Jurkat, Clone E6-1 (cell line): ENCODE results near the genes CD163L1, AICDA and A2ML1.

DNA sequence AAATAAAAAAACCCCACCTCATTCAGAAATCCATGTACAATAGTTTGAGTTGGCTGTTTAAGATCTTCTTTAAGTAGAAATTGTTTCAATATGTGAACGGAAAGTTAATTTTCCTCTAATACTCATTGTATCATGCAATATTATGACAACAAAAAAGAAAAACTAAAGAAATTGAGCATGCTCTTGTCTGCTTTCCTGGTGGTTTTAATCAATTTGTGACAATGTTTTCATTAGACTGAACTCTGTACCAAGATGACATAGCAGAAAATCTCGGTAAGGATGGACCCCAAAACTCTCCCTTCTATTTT, 11.1 kb downstream of the C1S start:
- RRBS: no CpG with 5 or more reads among the region's 2 CpGs

- RRBS: no CpG with 5 or more reads among the region's 7 CpGs
These were observed 11.5 kb downstream of the C1S start for GRCh38 chr12:7071943-7072529.

GRCh38 chr12:7130564-7130845, 334 bp downstream of the CLSTN3 start:
- RRBS: no CpG with 5 or more reads among the region's 14 CpGs

- RRBS: no CpG with 5 or more reads among the region's 4 CpGs
These were observed 6.6 kb downstream of the CLSTN3 start for GRCh38 chr12:7136747-7137256.

DNA sequence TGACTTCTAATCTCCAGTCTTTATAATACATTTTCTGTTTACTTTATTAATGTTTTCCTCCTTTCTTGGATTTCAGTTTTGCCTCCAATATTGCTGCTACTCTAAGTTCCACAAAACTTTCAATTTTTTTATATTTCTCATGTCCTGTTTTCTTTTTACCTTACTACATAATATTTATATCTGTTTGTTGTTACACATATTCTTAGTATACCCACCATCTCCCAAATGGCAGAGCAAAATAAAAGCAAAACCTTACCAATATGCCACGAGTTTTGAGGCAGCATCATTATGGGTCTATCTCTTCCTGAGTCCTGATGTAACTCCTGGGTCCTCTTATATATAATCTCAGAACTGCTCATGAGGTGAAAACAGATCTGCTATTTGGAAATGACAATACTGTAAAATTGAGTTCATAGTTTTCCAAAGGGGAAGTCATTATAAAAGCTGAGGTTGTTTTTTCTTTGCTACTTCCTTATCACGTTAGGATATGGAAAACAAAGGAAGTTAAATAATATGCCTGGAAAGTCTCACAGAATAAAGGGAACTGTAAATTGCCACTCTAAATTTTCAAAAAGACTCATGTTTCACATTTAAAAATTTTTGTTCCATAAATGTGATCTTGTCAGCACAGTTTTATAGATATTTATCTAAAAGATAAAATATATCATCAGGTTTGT, at the start of gene CD163L1:
CD163L1 (minus strand) TSS at position 313 of the 677 bp plus-strand sequence.
- RRBS: no CpG with 5 or more reads among the region's 2 CpGs

DNA sequence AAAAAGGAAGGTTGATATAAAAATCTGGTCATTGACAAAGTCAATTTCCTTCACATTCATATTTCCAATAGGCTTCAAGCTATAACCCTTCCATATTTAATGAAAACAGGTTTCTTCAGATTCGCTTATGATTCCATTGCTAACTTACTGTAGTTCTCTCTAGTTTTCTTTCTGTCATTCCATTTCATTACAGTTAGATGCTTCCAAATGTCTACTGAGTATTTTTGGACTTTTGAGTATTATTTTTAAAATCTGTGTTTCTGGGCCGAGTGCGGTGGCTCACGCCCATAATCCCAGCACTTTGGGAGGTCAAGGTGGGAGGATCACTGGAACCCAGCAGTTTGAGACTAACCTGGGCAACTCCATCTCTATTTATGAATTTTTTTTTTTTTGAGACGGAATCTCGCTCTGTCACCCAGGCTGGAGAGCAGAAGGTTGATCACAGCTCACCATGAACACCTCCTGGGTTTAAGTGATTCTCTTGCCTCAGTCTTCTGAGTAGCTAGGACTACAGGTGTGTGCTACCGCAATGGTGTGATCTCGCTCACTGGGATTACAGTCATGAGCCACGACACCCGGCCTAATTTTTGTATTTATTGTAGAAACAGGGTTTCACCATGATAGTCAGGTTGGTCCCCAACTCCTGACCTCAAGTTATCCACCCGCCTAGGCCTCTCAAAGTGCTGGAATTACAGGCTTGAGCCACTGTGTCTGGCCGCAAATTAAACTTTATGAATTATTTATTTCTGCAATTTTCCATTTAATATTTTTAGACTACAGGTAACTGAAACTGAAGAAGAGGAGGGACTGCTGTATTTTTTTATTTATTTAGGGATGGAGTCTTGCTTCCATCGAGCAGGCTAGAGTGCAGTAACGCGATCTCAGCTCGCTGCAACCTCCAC, 14.1 kb downstream of the SLC2A3 start:
- RRBS: no CpG with 5 or more reads among the region's 16 CpGs

GRCh38 chr12:7934144-7934415, 1.9 kb downstream of the SLC2A3 start:
- RRBS: no CpG with 5 or more reads among the region's 3 CpGs

DNA sequence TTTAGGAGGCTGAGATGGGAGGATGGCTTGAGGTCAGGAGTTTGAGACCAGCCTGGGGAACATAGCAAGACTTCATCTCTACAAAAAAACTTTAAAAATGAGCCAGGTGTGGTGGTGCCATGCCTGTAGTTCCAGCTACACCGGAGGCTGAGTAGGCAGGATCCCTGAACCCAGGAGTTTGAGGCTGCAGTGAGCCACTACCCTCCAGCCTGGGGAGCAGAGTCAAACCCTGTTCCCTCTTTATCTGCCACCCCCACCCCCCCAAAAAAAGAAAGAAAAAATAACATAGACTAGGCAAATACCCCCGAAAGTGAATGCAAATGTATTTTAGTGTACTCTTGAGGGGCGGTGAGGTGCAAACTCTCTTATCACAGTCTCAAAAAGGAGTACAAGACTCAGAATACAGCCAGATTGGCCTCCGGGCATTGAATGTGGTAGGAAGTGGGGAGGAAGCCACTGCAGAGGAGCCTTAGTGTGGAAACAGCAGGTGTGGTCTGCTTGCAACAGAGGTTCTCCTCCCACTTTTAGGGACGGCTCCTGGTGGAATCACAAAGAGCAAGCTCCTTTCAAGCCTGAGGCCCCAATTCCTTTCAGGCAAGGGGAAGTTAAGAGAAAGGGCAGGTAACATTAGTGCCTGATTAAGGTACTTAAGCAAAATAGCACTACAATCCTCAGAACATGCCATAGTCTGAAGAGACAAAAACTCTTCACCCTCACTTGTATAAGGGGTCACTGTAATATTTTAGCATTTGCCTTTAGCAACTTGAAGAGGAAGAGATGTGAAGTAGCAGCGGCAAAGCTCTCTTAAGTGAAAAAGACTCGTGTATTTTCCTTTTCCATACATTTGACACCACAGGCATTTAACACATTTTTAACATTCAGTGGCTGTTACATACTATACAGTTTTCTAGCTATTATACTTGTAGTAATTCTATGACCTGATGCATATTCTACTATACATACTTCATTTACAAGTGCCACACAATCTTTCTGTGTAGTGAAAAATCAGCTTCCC, 23.7 kb upstream of the SLC2A3 start:
- RRBS: no CpG with 5 or more reads among the region's 7 CpGs

GRCh38 chr12:8063909-8064581, 2.1 kb downstream of the C3AR1 start:
- RRBS: no CpG with 5 or more reads among the region's 2 CpGs

DNA sequence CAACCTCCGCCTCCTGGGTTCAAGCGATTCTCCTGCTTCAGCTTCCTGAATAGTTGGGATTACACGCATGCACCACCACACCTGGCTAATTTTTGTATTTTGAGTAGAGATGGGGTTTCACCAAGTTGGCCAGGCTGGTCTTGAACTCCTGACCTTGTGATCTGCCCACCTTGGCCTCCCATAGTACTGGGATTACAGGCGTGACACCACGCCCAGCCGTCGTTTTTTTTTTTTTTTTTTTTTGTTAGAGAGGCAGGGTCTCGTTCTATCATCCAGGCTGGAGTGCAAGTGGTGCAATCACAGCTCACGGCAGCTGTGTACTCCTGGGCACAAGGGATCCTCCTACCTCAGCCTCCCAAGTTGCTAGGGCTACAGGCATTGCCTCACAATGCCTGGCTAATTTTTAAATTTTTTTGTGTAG, 1.4 kb downstream of the NECAP1 start:
- RRBS: no CpG with 5 or more reads among the region's 9 CpGs

GRCh38 chr12:8536983-8537472, 3.7 kb downstream of the CLEC4E start:
- RRBS: no CpG with 5 or more reads among the region's 5 CpGs

DNA sequence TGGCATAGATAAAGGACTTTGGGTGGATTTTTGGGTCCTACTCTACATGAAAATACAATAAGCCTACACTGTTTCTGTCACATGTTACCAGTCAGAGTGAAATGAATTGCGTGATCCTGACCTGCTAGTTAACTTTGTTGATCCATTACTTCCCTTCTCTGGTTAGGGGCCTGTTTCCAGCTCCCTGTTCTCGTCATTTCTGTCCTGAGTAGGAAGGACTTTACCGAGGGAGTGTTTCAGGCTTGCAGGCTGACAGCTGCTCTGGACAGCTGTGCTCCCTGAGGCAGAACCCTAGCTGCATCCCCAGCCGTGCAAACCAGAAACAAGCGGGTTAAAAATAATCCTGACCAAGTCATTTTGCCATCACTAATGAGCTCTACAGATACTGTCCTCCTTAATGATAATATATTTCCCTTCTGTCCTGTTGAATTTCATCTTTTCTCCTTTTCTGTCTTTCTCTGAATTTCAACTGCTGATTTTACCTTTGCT, 1.5 kb downstream of the AICDA start:
- RRBS: no CpG with 5 or more reads among the region's 5 CpGs

DNA sequence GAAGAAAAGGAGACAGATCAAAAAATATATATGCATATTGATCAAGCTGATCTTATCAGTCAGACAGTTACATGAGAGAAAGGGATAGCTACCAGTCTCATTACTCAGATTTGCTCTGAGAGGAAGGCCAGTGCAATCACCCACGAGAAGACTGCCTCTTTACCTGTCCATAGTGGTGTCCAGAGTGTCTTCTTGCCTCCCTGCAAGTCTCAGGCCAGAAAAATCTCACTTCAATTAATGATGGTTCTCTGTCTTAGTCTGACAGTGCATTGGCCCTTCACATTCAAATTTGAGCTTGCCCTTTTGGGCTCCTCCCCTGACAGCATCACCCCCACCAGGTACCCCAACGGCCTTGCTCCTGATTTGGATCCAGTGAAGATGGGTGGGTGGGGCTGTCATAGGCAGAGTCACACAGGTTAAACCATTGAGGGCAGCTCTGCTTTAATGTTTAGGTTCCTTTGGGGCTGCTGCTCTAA, at the start of gene AICDA:
AICDA (minus strand) TSS at position 263 of the 476 bp plus-strand sequence.
- RRBS: no CpG with 5 or more reads among the region's 2 CpGs

- RRBS: 2% methylated on average over 19 of the region's 48 CpGs
These were observed 701 bp downstream of the RIMKLB start for GRCh38 chr12:8698447-8698937.

DNA sequence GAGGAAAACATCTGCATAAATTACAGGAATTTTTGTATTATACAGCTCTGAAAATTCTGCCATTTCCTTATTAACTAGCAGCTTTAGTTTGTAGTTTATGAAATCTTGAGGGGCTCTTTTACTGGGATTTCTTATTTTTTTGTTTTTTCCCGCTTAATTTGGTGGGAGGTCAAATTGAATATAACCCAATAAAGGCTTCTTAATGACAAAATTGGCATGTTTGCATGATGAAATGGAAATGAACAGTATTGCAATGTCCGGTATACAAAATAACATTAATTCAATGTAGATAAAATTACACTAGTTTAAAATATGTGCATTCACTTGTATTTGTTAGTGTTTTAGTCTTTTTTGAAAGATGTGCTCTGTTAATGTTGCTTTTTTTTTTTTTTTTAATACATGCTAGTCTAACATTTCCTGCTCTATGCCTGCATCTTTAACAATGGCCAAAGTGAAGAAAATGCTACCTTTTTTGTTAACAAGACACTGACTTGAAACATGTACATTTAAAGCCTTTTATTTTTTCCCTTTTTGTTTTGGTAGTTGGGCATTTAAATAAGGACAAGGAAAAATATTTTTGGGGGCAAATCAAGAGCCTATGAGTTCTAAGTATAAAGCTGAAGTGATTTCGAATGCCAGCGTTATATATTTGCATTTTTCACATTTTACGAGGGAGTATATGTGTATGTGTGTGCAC, 48.1 kb upstream of the A2ML1 start:
- RRBS: no CpG with 5 or more reads among the region's 5 CpGs

DNA sequence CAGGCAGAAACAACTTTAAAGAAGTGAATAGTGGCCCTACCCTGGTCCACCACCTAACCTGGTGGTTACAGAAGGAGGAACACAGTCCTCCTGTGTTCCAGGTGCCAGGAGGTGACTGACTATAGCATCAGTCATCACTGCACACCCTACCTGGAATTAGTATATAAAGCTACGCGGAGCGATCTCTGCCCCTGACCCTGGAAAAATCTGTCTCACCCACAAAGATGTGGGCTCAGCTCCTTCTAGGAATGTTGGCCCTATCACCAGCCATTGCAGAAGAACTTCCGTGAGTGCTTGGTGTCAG, at the start of gene A2ML1:
A2ML1 (plus strand) TSS at position 194 of the 304 bp plus-strand sequence.
- RRBS: no CpG with 5 or more reads among the region's 4 CpGs

DNA sequence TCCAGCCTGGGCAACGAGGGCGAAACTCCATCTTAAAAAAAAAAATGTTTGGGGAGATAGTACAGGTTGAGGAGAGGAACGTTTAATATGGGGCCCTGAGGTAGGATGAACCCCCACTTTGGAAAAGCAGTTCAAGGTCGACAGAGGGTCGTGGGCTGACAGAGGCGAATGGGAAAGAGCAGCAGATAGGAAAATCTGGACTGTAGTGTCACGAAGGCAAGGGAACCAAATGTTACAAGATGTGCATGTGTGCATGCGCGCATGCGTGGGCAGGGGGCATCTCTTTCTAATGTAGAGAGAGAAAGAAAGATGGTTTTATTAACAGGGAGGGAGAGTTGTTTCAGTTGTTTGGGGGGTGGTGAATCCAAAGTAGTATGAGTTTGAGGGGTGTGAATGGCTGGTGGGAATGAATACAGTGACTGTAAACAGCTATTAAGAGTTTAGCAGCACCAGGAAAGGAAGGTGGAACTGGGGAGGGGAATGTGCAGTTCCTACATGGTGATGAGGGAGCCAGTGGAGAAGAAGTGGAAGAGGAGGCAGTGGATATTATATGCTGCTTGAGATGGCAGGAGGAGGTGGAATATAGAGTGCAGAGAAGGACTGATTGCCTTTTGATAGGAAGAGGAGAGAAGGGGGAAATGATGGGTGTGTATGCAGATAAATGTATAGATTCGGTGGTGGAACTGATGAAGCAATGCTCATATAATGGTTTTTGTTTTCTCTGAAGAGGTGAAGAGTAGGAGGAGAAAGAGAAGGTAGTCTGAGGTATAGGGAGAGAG, 12.8 kb downstream of the PHC1 start:
- RRBS: no CpG with 5 or more reads among the region's 11 CpGs

GRCh38 chr12:8951756-8952222, 2.3 kb upstream of the M6PR start:
- RRBS: no CpG with 5 or more reads among the region's 1 CpG

- RRBS: no CpG with 5 or more reads among the region's 3 CpGs
These were observed 1.7 kb upstream of the KLRG1 start for GRCh38 chr12:8987463-8988162.

DNA sequence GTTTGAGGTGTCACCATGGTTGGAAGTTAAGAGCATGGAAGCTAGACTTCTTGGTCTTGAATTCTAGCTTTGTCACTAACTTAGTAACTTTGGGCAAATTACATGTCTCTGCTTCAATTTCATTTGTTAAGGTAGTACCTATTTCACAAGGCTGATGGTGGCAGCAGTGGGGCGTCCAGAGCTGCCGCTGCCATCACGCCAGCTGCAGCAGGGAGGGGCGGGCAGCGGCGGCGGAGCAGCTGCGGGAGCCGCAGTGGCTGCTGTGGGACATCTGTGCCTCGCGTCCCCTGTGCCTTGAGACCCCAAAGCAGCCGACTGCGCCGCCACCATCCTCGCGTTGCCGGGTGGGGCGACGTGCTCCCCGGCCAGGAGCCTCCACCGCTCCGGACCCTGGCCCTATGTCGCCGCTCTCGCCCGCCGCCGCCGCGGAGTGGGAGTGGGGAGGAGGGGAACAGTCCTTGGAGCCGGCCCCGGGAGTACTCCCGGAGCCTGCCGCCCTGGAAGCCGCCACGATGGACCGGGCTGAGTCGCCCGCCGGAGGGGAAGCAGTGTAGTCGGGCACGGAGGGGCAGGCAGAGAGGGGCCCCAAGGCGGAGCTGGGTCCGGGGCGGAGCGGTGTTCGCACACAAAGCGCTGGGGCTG, 51.5 kb downstream of the A2M start:
- RRBS: 84% methylated on average over 13 of the region's 48 CpGs